T-cell (primary cell): ENCODE measurements around a stretch of chr11.

DNA sequence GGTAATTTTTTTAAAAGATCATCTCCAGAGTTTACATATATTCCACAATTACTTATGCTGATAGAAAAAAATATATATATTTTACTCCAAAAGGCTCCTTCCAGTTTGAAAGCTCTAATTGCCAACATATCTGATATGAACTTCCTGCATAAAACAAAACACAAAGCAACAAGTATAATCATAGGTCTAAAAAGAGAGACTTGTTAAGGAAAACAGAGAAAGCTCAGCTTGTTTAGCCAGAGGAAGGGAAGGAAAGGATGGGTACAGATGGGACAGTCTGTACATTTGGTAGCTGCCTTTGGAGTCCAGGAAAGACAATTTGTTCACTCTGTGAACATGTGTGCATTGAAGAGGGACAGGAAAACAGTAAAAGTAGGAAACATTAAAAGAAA, 45.7 kb upstream of the AKIP1 start:
- PRO-cap, 7 experiments: no peak in any of the 7 experiments

DNA sequence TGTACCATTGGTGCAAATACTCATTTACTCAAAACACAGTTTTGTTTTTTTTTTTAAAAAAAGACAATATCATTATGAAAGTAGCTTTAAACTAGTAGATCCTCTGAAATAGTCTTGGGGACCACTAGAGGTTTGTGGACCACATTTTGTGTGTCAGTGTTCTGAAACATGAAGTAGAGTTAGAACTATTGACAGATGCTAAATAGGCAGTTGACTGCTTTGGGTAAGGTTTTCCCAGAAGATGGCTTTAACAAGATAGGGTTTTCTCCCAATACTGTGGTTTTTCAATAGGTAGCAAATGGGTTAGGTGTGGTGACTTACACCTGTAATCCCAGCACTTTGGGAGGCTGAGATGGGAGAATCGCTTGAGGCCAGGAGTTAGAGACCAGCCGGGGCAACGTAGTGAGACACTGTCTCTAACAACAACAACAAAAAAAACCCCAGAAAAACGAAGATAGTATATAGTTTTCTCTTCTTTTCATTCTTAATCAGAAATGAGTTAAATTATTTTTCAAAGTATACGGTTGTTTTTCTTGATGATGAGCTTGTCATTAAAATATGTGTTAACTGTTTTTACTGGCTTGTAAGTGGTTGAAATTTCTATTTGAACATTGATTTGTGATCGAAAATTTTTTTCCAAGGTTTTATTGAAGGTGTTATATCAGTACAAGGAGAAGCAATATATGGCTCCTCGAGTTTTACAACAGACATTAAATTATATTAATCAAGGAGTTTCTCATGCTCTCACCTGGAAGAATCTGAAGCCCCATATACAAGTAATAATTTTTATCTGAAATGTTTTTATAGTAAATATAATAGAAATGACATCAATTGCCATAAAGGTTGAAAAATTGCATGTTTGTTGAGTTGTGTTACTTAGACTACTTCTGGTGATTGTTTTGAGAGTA, 38.2 kb downstream of the IPO7 start:
- PRO-cap, 7 experiments: no peak in any of the 7 experiments

DNA sequence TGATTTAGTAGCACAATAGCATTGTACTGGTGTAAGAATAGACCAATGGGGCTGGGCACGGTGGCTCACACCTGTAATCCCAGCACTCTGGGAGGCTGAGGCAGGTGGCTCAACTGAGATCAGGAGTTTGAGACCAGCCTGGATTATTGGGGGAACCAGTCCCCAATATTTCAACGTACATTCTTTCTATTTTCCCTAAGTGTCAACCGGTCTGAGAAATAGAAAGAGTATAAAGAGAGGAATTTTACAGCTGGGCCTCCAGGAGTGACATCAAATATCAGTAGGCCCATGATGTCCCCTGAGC, 9.3 kb upstream of the ZNF143 start:
- PRO-cap, 7 experiments: peak in 2 of 7 experiments; most common plus-strand start position 130 of the sequence (in 2)

GRCh38 chr11:9566712-9567068, 6.8 kb upstream of the WEE1 start:
- PRO-cap, 7 experiments: no peak in any of the 7 experiments

GRCh38 chr11:9719736-9720773, 56.2 kb downstream of the SWAP70 start:
- PRO-cap, 7 experiments: no peak in any of the 7 experiments

DNA sequence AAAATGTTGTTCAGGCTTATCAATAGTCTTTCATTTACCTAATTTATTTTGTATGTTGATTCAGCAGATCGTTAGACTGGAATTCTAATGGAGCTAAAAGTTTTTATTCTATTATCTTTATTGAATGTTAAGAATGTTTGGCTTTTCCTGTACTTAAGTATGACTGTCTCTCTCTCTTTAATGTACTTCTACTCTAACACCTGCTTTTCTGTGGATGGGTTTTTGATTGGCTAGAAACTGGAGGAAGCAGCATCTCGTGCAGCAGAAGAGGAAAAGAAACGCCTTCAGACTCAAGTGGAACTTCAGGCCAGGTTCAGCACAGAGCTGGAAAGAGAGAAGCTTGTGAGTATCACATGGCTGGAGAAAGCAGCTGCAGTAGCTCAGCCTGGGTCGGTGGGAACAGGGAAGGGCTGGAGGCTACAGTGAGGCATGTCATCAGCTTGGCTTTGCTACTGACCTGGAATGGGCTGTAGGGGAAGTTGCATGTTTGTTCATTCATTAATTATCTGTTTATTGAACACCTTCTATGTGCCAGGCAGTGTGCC, 74.2 kb downstream of the SWAP70 start:
- PRO-cap, 7 experiments: no peak in any of the 7 experiments

DNA sequence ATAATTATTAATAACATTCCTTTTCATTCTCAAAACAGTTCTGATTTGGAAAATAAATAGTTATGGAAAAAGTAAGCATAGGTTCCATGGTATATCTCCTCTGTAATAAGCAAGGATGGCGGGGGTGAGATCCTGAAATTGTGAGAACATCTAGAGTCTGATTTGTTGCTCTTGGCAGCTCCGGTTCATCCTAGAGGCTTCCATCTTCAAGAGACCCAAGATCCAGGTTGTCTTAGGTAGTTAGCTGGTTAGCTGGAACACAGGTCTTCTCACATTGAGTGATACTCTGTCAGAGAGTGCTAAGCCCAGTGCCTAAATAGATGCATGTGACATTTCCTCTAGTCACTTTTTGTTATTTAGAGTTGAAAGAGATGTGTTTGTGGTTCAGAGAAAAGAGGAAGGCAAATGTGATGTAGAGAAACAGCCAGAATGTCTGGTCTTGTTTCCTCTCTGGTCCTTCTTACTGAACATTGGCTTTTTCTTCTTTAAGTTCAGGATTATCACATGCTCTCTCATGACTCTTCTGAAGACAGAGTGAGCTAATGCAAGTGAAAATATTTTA, 75.2 kb downstream of the SWAP70 start:
- PRO-cap, 7 experiments: no peak in any of the 7 experiments

- PRO-cap, 7 experiments: no peak in any of the 7 experiments
Observed at GRCh38 chr11:10164728-10165360, 129.2 kb downstream of the SBF2 start.

DNA sequence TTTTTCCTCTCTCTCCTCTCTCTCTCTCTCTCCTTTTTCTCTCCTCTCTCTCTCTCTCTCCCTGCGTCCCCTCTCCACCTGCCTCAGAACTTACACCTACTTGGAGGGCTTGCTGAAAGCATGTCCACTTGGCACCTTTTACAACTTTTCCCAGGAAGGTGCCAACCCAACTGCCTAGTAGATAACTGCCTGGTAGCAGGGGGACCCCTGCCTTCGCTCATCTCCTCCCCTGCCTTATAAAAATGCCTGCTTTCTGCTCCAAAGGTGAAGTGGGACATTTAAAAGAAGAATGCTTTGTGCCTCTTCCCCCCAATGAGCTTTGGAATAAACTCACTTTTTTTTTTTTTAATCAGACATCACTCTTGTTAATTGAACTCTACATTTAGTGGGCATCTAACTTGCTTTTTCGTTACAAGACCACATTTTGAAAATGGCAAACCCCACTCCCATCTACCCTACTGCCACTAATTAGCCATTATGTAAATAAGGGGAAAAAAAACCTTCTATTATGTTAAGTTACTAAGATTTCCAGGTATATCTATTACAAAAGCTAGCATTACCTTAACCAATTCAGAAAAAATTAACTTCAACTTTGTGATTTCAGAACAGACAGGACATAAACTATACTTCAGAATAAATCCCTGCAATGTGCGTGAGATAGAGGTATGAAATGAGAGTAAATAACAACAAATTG, 106.6 kb downstream of the SBF2 start:
- PRO-cap, 7 experiments: no peak in any of the 7 experiments

DNA sequence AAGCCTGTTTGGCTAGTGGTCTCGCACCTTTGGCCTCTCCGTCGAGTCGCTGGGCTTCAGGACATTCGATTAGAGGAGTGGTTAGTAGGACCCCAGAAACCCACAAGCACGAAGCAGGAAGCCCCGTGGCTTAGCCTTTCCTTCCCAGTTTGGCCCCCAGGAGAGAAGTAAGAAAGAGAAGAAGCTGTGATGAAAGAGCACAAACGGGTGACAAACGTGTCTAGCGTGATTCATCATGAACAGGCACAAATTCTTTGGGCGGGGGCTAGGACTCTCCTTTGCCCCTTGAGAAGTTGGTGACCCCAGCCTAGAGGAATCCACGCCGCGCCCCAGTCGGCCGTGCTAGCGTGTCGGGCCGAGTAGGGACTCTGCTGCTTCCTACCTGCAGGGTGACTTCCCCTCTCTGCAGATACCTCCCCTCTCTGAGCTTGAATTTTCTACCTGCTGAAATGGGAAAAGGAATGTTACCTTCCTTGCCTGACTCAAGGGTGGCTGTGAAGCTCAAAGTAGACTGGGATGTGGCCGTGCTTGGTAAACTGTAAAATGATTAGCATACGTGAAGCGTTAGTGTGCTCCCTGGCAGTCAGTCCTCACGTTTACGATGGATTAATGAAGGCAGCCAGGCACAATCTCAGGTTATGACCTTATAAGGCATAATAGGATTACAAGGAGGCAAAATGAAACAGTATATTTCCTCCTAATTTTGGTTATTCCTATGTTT, 1.0 kb upstream of the ADM start:
- PRO-cap, 7 experiments: no peak in any of the 7 experiments

DNA sequence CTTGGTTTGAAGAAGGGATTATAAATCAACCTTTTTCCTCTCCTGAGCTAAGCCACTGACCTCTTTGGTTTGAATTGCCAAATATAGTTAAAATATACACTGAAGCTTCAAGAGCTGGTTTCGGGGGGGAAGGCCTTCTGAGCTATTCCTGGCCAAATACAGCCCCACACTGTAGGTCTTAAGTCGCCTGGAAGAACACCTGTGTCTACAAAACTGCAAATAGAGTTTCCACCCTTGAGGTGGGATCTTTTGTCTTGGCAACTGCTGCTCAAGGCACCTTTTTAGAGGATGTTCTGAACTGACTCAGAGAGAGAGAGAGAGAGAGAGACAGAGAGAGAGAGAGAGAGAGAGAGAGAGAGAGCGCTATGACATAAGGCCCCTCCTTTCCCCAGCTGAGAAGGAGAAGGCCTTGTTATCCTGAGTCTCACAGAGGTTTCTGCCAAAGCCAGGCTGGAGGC, 5.5 kb downstream of the ADM start:
- PRO-cap, 7 experiments: no peak in any of the 7 experiments

DNA sequence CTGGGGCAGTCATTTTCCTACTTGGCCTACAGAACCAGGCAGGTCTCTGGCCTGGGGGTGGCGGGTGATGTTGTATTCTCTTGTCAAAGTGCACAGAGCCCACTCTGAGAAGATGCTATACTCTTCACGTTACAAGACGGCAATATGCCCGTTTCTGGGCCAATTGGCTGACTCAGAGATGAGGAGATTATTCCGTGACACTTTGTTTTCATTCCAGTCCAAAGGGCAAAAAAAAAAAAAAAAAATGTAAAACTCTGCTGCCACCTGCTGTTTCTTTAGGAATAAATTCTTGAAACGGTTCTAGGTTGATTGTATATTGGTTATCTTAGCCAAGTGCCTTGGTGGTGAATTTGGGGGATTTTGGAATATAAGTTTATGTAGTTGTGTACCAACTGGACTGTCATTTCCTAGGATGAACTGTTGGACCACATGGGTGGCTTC, 18.1 kb downstream of the ADM start:
- PRO-cap, 7 experiments: no peak in any of the 7 experiments

GRCh38 chr11:10386922-10388181, 67.7 kb upstream of the AMPD3 start:
- PRO-cap, 7 experiments: no peak in any of the 7 experiments

GRCh38 chr11:10408902-10409712, 46.0 kb upstream of the AMPD3 start:
- PRO-cap, 7 experiments: no peak in any of the 7 experiments

GRCh38 chr11:10509844-10510568, 31.0 kb downstream of the RNF141 start:
- PRO-cap, 7 experiments: no peak in any of the 7 experiments

DNA sequence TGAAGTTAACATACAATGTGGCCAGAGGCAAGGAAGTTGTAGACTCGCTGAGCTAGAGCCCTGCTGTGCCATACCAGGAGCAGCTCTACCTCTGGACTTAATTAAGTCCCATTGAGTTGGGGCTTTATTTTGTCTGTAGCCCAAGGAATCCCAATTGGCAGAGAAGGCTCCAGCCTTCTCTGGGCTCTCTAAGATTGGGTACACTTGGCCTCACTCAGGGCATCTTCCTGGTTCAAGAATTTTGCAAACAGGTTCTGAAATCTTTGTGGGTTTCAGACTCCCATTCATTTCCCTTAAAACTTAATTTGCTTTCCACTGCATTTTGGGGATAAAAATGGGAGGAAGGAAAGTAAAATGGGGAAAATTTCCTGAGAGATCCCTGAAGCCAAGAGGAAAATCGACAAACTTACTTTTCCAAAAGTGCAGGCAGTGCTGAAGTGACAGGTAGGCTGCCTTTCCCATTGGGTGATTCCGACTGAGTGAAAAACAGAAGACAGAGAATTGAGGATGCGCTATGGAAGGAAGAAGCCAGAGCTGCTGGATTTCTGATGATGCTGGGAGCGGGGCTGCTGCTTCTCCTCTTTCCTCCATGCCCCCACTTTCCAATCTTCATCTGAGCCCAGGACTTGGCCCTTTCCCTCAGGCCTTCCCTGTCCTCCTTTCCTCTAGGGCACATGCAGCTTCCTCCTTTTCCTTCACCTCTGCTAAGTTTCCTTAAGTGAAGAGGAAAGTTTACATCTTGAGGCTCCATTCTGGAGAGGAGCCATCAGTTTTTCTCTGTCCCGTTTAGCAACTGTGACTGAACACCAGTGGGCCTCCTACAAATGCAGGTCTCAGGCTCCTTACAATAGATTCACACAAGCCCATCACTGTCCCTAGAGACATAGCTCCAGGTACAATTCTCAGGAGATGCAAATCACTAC, 22.9 kb upstream of the LYVE1 start:
- PRO-cap, 7 experiments: no peak in any of the 7 experiments

- PRO-cap, 7 experiments: no peak in any of the 7 experiments
Observed at GRCh38 chr11:10607348-10607911, 39.0 kb upstream of the LYVE1 start.

- PRO-cap, 7 experiments: no peak in any of the 7 experiments
Observed at GRCh38 chr11:10619097-10619680, 50.7 kb upstream of the LYVE1 start.

DNA sequence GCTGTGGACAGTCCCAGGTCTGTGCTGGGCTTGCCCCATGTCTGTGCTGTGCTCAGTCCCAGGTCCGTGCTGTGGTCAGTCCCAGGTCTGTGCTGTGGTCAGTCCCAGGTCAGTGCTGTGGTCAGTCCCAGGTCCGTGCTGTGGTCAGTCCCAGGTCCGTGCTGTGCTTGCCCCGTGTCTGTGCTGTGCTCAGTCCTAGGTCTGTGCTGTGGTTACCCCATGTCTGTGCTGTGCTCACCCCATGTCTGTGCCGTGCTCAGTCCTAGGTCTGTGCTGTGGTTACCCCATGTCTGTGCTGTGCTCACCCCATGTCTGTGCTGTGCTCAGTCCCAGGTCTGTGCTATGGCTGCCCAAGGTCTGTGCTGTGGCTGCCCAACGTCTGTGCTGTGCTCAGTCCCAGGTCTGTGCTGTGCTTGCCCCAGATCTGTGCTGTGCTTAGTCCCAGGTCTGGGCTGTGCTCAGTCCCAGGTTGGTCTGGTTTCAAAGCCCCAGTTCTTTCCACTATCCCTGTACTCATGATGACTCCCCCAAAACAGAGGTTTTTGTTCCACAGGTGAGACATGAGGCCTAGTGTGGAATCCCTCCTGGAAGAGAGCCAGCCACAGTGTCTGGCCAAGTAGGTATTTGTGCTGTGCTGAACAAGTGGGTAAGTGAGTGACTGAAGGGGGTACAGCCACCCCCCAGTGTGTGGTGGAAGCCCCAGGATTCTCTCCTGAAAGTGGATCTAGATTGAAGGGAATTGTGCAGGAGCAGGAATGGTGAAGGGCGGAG, 34.8 kb downstream of the IRAG1 start:
- PRO-cap, 7 experiments: no peak in any of the 7 experiments

GRCh38 chr11:10682296-10682654, 11.3 kb downstream of the IRAG1 start:
- PRO-cap, 7 experiments: peak in 1 of 7 experiments; most common plus-strand start chr11:10682460 (in 1)